Measurements from ENCODE around the gene BMP3.

- PRO-cap, result bidirectional peak, plus-strand start at chr4:77820363, minus-strand start at chr4:77820269
- RRBS, result 3% methylated on average over 66 of the region's 100 CpGs
These were observed 571 bp upstream of the CNOT6L start for GRCh38 chr4:77819546-77820331.

GRCh38 chr4:77861430-77861885 is 1.2 kb upstream of the MRPL1 start:
- PRO-cap, result no peak

GRCh38 chr4:78142464-78143129 is 85.5 kb downstream of the FRAS1 start:
- PRO-cap, result no peak
- RRBS, result no CpG with 5 or more reads among the region's 3 CpGs

- PRO-cap, result no peak
- RRBS, result no CpG with 5 or more reads among the region's 4 CpGs
These were observed 84.2 kb upstream of the BMP2K start for GRCh38 chr4:78691835-78692443.

DNA sequence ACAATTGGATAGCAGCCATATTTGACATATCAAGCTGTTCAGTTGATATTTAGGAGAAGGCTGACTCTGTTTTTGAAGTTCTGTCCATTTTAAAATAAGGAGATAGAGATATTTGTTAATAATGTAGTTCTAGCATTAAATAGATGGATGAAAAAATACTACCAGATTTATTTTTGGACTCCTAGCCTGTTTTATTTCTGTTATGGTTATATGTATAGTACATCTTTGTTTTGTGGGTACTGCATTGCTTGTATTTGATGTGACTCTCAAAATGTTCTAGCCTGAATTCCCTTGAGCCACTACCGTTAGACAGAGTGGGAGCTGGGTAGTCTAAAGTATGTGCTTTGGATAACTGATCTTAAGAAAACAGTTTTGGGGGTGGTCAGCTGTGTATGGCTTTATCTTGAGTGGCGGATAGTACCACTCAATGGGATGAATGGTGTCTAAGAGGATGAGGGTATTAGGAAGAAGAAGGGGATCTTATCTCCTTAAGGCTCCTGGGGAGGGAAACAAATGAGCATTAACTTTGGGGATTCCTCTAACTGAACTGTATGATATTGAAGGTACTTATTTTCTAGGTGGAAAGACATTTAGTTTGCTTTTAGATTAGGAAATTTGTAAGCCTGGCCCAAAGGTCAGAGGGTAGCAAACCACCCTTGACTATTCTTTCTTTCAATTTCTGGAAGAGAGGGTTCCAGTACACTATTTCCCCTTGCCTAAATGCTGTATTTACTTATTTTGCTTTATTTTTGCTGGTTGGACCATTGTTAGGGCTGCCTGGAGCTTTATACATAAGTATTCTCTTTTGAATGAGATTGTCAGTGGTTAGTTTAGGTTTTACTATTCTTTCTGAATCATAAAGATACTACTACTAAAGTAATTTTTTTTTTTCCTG is 11.3 kb downstream of the BMP2K start:
- PRO-cap, result no peak
- RRBS, result no CpG with 5 or more reads among the region's 2 CpGs

DNA sequence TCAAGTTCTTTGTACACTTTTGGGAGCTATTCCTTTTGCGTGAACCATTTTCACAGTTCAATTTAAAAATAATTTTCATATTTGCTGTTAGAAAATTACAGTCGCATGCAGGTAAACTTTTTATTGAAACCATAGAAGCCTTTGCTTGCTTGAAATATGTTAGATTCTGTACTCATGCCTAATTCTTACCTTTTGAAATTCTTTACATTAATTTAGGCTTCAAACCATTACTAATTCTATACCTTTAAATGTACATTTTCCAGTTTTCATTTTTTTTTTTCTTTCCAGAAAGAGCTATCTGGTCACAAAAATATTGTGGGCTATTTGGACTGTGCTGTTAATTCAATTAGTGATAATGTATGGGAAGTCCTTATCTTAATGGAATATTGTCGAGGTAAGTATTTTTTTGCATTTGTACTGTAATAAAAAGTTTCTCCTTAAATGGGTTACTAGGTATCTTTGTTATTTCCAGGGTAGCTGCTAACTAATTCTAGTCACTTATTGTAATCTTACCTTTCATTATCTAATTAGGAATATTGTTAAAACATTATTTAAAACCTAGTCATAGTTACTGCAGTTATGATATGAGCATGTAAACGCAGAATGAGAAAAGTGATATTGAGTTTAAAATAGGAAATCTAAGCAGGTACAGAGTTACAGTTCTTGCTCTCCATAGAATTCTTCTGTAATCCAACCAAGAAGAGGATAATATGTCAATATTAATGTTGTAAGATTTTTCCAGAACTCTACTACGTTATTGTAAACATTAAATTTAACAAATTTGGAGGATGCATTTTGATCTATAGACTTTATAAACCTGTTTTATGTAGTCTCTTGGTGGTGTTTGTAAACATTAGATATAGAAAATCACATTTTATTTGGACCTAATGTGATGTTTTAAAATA is 57.4 kb downstream of the BMP2K start:
- PRO-cap, result no peak
- RRBS, result no CpG with 5 or more reads among the region's 5 CpGs

DNA sequence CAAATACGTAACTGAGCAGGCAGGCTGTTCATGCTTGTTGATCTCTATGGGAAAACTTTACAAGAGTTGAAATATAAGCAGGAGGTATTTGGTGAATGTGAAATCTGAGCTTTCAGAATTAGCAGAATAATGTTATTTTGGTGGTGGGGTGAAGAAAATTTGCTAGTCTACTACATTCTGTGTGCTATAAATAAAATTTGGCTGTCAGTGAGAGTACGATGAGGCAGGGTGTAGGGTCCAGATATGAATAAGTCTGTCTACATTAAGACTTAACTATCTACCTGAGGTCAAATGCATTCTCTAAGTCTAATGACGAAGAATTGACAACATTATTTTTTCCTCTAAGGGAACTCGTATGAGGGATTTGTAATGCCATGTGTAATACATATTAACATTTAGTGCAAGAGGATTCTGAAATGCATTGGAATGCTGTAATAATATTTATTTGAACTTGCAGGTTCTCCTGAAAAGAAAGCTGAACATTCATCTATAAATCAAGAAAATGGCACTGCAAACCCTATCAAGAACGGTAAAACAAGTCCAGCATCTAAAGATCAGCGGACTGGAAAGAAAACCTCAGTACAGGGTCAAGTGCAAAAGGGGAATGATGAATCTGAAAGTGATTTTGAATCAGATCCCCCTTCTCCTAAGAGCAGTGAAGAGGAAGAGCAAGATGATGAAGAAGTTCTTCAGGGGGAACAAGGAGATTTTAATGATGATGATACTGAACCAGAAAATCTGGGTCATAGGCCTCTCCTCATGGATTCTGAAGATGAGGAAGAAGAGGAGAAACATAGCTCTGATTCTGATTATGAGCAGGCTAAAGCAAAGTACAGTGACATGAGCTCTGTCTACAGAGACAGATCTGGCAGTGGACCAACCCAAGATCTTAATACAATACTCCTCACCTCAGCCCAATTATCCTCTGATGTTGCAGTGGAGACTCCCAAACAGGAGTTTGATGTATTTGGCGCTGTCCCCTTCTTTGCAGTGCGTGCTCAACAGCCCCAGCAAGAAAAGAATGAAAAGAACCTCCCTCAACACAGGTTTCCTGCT is 28.8 kb downstream of the PAQR3 start:
- PRO-cap, result no peak
- RRBS, result no CpG with 5 or more reads among the region's 8 CpGs

DNA sequence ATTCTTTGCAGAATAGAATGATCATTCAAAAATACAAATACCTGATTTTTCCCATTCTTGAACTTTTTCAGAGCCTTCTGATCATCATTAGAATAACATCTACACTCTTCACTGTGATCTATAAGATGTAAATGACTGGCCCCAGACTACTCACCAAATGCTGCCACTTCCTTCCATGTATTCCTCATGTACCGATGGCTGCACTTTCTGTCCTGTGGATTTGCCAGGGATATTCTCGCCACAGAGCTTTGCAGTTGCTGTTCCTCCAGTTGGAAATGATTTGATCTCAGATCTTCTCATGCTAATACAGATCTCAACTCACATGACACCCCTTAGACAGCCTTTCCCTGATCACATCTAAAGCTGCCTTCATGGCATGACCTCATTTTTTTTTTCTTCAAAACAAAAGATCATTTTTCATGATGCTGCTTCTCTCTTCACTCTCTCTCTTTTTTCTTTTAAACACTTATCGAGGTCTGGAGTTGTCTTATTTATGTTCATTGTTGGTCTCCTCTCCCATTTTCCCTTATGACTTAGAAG is 328.9 kb downstream of the ANTXR2 start:
- PRO-cap, result no peak
- RRBS, result no CpG with 5 or more reads among the region's 3 CpGs

- PRO-cap, result no peak
- RRBS, result no CpG with 5 or more reads among the region's 16 CpGs
These were observed 167.2 kb downstream of the ANTXR2 start for GRCh38 chr4:79905805-79906338.

- PRO-cap, result no peak
- RRBS, result 17% methylated on average over 41 of the region's 87 CpGs
These were observed at the start of gene BMP3 for GRCh38 chr4:81030467-81031509. Gene BMP3, plus strand, starts transcription at chr4:81030708.

DNA sequence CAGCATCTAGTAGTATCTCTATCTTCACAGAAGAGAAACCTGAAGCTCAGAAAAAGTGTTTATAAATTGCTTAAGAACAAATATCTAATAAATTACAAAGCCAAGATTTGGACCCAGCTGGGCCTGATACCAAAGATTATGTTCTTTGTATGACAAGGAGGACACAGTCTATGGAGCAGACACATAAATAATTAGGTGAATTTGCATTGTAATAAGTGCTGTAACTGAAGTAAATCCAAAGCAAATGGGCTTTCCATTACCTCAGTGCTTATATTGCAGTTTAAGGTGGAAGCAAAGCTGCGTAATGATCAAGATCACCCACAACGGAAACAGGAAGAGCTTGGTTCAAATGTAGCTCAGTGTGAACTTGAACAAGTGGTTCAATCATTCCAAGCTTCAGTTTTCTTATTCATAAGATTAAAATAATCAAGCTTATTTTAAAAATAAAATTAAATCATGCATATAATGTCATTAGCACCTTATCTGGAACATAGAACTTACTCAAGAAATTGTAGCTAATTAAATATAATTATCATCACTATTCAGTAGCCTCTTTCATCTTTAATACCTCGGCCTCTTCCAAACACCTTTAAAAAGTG is 19.1 kb upstream of the RASGEF1B start:
- PRO-cap, result no peak
- RRBS, result no CpG with 5 or more reads among the region's 3 CpGs

GRCh38 chr4:81491743-81492362 is 20.1 kb upstream of the RASGEF1B start:
- PRO-cap, result no peak
- RRBS, result no CpG with 5 or more reads among the region's 1 CpG

- PRO-cap, result no peak
- RRBS, result no CpG with 5 or more reads among the region's 5 CpGs
These were observed 135.1 kb upstream of the RASGEF1B start for GRCh38 chr4:81606603-81607372.

DNA sequence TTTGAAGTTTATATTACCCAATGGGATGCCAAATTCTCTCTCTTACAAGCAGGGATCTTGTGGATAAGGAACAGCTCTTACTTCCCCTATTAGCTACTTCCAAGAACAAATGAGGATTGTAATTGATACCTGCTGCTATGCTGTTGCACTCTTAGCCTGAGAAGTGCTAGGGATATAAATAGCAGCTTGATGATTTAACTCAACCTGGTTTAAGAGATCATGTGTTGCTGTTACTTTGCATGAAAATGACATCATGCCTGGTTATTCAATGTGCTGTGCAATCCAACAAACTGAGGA is 160.1 kb upstream of the RASGEF1B start:
- PRO-cap, result no peak

GRCh38 chr4:81676625-81676899 is 204.9 kb upstream of the RASGEF1B start:
- PRO-cap, result no peak
- RRBS, result no CpG with 5 or more reads among the region's 3 CpGs

GRCh38 chr4:82071845-82072284 is 301.9 kb downstream of the HNRNPD start:
- PRO-cap, result no peak

- PRO-cap, result no peak
- RRBS, result no CpG with 5 or more reads among the region's 2 CpGs
These were observed 16.6 kb downstream of the HNRNPD start for GRCh38 chr4:82357083-82357715.

- PRO-cap, result no peak
- RRBS, result no CpG with 5 or more reads among the region's 10 CpGs
These were observed 2.5 kb downstream of the HNRNPD start for GRCh38 chr4:82371224-82371805.

DNA sequence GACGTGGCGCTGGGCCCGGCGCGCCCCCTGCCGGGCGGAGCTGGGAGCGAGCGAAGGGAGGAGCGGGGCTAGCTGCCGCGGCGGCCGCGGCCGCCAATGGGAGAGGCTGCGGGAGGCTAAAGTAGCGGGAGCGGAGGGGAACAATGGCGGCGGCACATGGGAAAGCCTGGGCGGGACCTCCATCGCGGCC is 859 bp downstream of the HNRNPDL start:
- PRO-cap, result bidirectional peak, plus-strand start at position 78 of the sequence, minus-strand start outside the sequence
- RRBS, result 4% methylated on average over 3 of the region's 24 CpGs

DNA sequence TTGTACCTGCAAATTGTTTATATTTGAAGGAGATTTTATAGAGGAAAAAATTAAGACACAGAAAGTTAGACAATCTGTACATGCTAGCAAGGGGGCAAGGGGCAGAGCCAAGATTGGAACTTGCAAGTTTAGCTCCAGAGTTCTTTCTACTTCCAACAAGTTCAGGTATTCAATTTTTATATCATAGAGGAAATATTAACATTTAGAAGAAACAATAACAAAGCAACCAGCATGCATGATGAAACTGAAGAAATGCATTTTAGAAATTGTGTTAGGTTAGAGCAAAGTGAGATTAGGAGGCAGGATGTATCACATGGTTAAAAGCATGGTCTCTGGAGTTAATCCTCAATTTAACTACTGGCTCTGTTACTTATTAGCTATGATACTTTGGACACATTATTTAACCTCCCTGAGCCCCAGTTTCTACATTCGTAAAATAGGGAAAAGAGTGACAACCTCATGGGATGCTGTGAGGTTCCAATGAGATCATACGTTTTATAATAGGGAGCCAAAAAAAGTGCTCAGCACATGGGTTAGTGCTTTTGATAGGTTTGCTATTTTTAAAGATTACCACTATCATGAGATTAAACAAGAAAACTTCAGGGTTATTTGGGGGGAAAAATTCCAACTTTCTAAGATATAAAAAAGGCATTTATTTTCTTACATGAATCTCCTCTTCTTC is 4.9 kb downstream of the SEC31A start:
- PRO-cap, result unidirectional peak, plus-strand start at position 428 of the sequence
- RRBS, result no CpG with 5 or more reads among the region's 2 CpGs

Data from Caco-2 (cell line).